Peritoneum (tissue), 1 donor: ENCODE data around the gene MAML2.

- PRO-cap, result no peak
Observed at GRCh38 chr11:95202129-95203015, 28.6 kb downstream of the SESN3 start.

GRCh38 chr11:95242303-95243193 is 11.5 kb upstream of the SESN3 start:
- PRO-cap, result no peak

DNA sequence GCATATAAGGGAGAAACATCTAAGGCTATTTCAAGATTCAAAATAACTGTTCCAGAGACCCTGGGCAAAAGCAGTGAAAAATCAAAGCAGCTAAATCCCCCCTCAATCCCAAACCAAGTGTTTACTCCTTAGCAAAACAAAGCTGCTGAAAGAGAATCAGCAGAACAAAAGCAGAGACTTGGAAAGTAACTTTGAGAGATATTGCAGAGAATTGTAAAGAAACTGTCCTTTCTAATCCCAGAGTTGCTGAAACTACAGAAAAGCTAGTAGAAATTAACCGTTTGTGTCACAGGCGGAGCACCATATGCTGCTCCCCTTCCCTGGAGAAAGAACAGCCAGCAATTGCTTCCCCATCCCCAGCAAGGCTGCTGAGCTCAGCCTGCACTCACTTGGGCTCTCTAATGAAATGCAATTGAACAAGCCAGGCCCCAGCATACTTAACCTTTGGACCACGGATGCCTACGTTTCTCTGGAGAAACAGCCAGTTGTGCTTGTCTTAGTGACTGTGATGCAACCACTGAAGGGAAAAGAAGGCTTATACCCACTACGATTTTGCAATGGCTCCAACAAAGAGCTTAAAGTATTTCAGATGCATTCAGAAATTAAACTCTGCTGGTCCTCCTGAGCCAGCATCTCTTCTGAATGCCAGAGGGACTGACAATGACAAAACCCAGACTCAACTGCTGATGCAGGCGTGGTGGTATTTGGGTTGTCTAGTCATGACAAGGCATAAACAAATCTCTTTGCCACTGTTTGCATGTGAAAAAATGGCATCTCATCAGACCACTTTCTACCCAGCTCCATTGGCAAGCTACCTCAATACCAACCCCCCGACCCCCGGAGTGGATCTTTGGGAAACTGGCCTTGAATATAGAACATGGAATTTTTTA is 51.3 kb upstream of the SESN3 start:
- PRO-cap, result no peak

DNA sequence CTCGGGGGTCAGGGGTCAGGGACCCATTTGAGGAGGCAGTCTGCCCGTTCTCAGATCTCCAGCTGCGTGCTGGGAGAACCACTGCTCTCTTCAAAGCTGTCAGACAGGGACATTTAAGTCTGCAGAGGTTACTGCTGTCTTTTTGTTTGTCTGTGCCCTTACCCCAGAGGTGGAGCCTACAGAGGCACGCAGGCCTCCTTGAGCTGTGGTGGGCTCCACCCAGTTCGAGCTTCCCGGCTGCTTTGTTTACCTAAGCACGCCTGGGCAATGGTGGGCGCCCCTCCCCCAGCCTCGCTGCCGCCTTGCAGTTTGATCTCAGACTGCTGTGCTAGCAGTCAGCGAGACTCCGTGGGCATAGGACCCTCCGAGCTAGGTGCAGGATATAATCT is 158.0 kb downstream of the FAM76B start:
- PRO-cap, result no peak

- PRO-cap, result no peak
Observed at GRCh38 chr11:95680456-95681082, 109.0 kb downstream of the FAM76B start.

GRCh38 chr11:95682353-95682692 is 107.3 kb downstream of the FAM76B start:
- PRO-cap, result no peak

GRCh38 chr11:95692915-95693427 is 96.6 kb downstream of the FAM76B start:
- PRO-cap, result no peak

GRCh38 chr11:96057779-96058284 is 133.9 kb upstream of the MTMR2 start:
- PRO-cap, result no peak

DNA sequence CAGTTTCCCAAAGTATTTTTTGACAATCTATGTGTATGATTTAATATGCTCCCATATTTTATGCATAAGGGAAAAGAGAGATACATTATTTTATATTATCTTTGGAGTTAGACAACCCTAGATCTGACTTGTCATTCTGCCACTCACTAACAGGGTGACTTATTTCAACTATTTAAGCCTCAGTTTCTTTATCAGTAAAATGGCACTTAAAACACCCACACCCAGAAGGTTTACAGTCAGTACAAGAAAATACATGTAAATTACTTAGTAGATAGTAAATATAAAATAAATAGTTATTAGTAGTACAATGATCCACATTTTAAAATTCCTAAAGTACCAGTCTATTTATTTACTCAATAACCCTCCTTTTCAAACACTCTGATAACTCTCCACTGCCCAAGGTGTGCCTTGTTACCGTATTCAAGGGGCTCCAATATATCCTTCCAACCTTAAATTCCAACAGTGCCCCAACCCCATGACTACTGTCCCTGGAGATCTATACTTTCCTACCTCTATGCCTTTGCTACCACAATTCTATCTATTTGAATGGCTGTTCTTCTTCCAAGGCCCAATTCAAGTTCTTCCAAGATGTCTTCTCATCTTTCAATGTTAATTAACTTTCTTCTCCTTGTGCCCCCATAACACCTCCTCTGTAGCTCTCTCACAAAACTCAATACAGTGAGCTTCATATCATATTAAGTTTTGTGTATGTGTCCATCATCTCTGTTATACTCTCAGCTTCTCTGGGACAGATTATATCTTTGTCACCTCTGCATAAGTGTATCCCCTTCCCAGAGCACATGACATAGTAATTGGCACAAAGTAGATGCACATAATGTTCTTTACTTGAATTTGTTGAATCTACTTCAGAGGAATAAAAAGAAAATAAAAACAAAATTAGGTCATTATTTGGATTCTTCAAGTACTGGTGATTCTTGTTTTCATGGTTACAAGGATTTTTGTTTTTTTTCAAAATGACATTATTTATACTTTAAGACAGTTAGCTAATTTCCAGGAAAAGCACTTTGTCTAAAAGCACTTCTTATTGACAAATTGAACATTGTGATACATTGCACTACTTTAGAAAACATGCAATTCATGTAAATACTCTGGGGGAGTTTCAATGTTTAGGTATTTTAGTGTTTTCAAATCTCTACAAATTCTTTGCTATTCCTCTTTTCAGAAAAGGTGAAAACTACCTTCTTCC is 118.7 kb downstream of the MAML2 start:
- PRO-cap, result no peak

GRCh38 chr11:96242369-96243079 is 100.5 kb downstream of the MAML2 start:
- PRO-cap, result no peak

- PRO-cap, result no peak
Observed at GRCh38 chr11:96249209-96250399, 93.4 kb downstream of the MAML2 start.

- PRO-cap, result no peak
Observed at GRCh38 chr11:96256270-96256689, 86.7 kb downstream of the MAML2 start.

- PRO-cap, result no peak
Observed at GRCh38 chr11:96342446-96343716, at the start of gene MAML2. Gene MAML2, minus strand, starts transcription at chr11:96343195.

GRCh38 chr11:96383890-96384600 is 5.7 kb downstream of the CCDC82 start:
- PRO-cap, result no peak

DNA sequence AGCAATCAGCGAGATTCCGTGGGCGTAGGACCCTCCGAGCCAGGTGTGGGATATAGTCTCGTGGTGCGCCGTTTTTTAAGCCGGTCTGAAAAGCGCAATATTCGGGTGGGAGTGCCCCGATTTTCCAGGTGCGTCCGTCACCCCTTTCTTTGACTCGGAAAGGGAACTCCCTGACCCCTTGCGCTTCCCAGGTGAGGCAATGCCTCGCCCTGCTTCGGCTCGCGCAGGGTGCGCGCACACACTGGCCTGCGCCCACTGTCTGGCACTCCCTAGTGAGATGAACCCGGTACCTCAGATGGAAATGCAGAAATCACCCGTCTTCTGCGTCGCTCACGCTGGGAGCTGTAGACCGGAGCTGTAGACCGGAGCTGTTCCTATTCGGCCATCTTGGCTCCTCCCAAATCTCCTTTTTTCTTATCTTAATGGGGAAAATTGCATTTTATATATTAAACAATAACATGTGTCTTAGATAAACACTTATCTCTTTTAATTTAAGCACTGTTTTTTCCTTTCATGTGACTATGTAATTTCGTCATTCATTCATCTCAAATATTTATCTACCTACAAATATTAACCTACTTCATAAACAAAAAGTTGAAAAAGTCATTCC is 21.6 kb downstream of the JRKL start:
- PRO-cap, result no peak

DNA sequence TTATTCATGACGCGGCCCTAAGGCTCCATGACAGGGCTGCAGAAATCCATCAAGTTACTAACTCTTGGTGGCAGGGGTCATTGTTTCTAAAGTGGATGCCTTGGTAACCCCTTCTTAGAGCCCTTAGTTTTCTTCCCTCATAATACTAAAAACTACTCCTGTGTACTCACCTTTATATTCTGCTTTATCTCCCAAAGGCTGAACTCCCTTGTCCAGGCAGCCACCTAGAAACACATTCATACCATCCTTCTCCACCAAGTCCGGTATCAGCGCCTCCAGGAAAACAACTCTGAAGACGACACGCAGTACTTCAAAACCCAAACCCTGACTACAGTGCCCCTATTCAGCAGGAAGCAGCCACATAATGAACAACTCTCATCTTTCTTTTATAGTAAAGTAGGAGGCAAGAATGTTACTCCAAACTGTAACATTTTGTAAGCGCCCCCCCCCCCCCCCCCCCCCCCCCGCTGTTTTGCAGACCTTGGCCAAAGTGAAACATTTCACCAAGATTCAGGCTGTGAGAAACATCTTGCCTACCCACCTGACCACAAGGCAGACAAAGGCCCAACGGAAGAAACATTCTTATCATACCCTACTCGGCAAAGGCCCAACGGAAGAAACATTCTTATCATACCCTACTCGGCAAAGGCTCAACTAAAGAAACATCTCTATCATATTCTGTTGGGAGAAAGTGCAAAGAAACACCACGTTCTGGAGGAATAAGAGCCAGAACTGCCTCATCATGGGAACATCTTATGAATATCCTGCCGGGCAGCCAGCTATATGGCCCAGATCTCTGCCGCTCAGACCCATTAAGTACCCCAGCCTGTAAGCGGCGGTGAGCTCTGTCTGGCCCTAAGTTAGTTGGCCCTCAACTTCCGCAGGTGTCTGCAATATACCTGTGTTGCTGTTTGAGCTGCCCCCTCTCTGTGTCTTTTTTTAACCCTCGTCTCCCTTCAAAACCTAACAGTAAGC is 117.0 kb downstream of the JRKL start:
- PRO-cap, result no peak

- PRO-cap, result no peak
Observed at GRCh38 chr11:98494965-98495354, 525.8 kb upstream of the CNTN5 start.

DNA sequence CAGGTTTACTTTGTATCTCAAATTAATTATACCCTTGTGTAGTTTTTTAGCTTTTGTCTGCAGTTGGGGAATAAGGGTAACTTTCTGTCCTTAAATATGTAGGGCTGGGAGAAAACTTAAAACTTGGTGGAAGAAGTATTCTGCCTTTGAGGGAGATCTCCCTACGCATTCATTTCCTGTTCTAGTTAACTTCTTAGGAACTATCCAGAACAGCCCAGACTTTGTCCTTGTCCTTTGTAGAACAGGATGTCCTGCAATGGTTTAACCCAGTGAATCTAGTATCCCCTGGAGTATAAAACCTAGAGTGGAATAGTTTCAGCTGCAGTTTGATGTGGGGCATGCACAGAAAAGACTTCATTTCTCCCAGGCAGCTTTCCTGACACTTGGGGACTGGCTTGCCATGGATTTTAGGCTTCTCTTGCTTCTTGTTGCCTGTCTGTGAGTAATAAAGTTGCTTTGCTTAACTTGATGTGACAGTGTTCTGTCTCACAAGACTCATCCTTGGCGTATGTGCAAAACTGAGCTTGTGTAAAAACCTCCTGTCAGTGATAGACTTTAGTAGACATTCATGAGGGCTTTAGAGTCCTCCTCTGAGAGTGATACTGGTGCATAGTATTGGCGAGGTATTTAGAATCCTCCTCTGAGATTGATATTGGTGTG is 28.1 kb downstream of the ARHGAP42 start:
- PRO-cap, result no peak

GRCh38 chr11:100715747-100716045 is 28.6 kb downstream of the ARHGAP42 start:
- PRO-cap, result no peak

DNA sequence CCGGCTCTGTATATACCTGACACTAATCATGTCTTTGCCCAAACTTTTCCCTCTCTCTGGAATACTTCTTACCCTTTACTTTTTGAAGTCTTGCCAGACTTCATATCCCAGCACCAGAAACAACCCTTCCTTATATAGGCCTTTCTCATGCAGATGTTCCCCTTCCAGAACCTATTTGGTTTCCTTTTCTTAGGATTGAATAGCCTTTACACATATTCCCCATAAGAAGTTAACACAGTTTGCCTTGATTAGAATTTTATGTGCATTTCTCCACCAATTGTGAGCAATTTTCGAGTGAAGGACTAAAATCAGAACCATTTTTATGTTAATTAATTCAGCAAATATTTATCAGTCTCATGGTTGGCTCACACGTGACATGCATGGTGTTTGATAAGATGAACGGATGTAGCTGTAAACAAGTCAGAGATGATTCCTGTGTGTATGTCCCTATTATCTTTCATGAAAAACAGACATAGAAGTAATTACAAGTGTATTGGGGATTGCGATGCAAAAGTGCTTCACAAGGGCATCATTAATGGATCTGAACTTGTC is 173.5 kb downstream of the ARHGAP42 start:
- PRO-cap, result no peak